Right common carotid artery plus branches (tissue), 1 donor: Measurements from ENCODE around the gene PLA2G4B.

- PRO-cap, result no peak
These were observed 11.1 kb downstream of the DLL4 start for GRCh38 chr15:40940065-40940786.

DNA sequence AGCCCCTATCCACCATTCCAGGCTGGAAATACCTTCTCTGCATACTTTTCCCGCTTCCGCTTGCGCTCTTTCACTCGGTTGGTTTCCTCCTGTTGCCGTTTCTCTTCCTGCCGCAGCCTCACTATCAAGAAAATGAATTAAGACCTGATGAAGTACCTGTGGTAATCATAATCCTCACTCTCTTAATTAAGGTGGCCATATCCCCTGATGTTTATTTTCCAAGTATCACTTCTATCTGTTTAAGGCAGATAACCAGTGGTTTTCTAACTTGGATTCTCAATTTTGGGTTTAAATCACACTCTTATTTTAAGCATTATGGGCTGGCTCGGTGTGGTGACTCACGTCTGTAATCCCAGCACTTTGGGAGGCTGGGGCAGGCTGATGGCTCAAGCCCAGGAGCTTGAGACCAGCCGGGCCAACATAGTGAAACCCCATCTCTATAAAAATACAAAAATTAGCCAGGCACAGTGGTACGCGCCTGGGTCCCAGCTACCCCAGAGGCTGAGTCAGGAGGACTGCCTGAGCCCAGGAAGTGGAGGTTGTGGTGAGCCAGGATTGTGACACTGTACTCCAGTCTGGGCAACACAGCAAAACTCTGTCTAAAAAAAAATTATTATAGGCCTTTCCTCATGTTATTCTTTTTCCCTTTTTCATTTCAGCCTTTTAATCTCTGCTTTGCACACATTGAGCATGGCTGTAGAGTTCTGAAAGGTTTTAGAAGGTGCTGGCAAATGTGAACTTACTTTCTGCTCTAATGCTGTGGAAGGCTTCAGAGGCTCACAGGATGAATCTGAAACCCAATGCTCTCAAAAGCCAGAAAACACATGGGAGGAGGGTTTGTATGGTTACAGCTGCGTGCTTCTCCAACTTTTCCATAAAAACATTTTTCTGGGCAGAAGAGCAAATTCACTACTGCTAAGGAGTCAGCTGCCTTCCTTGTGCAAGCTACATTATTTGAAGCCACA lies 32.3 kb downstream of the CHAC1 start:
- PRO-cap, result no peak

DNA sequence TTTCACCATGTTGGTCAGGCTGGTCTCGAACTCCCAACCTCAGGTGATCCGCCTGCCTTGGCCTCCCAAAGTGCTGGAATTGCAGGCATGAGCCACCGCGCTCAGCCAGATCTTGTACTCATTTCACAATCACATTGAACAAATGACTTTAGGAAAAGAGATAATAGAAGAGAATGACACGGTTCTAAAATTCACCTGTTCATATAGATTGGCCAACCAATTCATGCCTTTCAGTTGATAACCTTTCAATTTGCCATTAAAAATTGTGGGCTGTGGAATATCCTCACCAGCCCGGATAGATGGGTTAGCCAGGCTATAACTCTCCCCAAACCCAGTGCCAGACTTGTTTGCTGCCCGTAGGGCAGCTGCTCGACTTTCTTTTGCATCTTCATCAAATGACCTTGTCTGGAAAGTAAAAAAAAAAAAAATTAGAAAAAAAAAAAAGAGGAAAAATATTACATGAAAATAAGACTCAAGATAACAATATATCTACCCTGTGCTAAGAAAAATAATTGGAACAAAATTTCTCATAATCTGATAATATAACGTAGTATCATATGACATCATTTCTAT lies 44.3 kb downstream of the INO80 start:
- PRO-cap, result no peak

DNA sequence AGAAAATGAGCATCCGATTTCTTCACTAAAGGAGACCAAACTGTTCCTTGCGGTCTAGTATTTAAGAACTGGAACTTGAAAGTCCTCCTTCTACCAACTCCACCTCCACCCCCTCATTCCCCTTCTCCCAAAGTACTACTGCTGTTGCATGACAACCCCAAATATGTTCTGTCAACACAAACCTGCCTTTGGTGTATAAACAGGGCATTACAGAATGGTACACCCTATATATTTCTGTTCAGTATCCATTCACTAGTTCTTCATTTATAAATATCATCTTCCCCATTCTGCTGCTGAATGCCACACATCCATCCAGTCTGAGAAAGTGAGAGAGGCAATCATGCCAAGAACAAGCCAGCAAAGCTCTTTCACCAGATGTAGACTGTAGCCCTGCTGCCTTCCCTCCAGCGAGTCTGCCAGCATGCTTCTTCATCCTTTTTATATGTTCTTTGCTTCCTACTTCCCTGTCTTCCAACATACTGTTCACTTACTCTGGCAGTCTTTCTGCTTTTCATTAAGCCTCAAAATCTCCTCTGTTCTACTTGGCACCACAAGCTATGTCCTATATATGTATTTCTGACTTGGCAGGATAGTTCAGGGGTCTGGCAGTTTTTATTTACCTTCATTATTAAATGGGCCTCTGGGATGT lies 48.4 kb downstream of the CHP1 start:
- PRO-cap, result no peak

DNA sequence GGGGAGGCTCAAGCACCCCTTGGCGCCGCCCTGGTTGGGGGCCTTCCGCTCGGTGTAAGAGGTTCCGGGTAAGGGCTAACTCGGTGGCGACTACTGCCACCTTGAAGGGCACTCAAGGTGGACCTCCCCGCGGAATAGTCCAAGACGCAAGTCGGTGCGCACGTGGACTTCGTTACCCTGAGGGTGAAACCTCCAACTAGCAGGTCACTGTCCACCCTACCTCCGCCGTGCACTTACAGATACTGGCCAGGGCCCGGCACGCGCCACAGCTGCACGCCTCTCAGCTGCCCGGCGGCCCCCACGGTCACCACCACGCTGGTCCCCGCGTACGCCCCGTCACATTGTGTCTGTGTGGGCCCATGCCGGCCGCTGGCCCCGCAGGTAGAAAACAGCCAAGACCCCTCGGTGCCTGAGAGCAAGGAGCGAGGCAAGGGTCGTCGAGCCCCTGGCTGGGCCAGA lies 1.1 kb downstream of the LTK start:
- PRO-cap, result no peak

- PRO-cap, result no peak
These were observed 9.4 kb downstream of the RPAP1 start for GRCh38 chr15:41534528-41535122.

GRCh38 chr15:41536548-41537285 lies 7.3 kb downstream of the RPAP1 start:
- PRO-cap, result no peak

DNA sequence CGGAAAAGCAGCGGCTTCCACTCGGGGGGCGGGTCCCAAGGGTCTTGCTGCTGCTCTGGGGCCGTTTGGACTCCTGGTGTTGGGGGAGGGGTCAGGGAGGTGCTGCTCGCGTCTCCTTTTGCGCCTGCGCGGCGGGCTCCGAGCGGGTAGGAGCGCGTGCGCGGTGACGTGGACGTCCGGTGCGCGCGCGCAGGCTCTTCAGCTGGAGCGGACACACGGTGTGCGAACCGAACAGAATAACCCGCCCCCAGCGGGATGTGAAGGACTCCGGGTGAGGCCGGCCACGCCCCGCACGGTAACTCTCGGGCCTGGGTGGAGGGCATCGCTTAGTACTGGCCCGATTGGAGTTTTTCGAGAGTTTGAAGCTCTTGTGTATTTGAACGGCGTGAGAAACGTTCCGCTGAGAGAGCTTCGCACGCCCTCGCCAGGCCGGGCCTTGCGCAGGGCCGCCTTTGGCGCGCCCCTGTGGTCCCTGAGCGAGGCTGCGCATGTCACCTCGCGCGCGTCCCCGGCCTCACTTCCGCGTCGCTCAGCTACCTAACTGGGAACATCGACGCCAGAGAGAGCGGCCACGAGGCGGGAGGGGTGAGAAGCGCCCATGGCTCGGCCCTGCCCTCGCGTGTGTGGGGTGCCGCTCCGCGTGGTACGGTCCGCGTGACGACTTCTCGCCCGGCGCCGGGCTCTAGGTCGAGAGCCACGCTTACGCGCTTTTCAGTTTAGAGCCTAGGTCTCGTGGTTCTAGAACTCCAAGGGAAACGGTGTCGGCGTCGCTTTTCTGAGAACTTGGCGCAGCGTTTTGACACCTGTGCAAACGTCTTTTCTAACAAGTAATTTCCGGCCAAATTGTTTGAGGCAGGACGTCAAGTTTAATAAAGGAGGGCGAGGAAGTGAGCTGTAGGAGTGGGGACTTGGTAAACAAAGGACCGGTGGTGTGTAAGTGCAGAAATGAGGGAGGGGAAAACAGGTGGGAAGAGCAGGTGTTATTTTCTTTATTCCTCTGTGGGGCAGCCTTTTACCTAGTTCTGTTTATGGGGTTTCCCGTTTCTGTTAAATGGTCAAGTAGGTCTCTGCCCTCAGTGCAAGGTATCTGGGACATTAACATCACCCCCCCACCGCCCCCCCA lies 101.6 kb downstream of the TYRO3 start:
- PRO-cap, result bidirectional peak, plus-strand start at position 239 of the sequence, minus-strand start at position 81 of the sequence; bidirectional peak, plus-strand start at position 546 of the sequence, minus-strand start at position 522 of the sequence

GRCh38 chr15:41727185-41727625 lies 47.1 kb upstream of the MAPKBP1 start:
- PRO-cap, result no peak

GRCh38 chr15:41838288-41839094 lies at the start of gene PLA2G4B:
PLA2G4B (plus strand) TSS chr15:41838847.
- PRO-cap, result no peak

DNA sequence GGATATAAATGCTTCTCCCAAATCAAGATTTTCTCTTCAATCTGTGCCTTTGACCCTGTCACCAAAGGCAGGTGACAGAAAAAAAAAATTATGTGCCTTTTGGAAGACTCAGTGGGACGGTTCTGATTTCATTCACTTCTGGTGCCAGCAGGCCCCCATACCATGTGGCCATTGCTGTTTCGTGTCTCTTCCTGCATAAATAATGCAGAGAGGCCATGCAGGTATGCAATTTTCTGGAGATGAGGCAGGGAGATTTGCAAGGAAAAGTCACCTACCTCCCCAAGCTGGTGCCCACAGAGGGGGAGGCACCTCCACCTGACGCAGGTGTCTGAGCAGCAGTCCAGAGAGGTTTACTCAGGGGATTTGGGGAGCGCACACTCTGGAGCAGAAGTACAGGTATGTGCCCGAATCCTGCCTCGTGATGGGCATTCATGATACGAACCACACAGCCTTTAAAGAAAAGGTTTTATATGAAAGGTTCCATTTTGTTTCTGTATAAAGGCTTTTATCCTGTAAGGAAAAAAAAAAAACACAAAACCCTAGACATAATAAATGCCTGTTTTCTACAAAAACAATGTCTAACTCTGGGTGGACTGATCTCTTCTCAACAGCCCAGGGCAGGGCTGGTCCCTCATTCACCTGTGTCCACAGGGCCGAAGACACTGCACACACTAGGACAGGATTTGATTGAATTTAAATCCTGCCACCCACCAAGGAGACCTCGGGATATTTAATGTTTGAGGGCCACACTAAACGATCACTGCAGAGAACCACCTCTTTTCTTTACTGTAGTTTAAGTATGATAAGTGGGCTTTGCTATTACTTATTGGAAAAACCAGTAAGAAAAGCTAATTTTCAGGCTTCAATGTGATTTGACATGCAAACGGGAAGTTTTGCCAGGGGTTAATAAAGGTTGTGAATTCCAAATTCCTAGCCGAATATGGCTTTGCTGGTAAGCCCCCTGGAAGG lies 5.4 kb upstream of the SPTBN5 start:
- PRO-cap, result no peak

GRCh38 chr15:41971069-41971915 lies 1.1 kb downstream of the EHD4 start:
- PRO-cap, result unidirectional peak, plus-strand start at chr15:41971678

GRCh38 chr15:42084444-42085242 lies 9.7 kb downstream of the PLA2G4D start:
- PRO-cap, result no peak

DNA sequence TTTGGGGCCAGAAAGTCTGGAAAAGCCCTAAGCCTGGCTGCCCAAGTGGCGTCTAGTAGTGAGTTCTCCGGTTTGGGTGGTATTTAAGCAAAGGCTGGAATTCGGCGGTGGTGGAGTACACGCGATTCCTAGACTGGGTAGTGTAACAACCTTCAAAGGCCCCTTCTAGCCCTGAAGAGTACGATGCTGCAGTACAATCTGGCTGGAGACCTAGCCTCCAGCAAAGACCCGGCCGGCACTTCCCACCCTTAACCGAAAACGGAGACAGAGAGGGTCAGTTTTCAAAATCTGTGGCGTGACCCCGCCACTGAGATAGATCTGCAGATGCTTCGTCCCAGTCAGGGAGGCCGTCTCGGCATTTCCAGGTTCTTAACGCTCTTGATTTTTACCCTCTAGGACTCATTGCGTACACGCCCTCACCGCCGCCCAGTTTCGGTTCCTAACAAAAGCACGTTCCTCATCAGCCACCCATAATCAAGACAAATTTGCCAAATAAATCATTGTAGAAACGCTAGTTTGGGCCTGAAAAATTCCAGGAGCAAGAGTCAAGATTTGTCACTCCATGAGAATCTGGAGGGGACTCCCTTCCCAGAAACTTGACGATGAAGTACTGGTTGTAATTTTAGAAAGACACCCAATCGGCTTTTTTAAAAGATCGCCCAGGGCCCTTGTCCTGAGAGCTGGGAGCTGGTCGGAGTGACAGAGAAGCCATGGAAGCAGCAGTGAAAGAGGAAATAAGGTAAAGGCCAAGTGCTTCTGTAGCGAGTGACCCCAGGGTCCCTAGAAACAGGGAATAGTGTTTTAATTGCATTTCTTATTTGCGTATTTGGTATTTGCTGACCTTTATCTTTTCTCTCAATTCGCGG lies 772 bp upstream of the TMEM87A start:
- PRO-cap, result bidirectional peak, plus-strand start at position 429 of the sequence, minus-strand start at position 260 of the sequence

DNA sequence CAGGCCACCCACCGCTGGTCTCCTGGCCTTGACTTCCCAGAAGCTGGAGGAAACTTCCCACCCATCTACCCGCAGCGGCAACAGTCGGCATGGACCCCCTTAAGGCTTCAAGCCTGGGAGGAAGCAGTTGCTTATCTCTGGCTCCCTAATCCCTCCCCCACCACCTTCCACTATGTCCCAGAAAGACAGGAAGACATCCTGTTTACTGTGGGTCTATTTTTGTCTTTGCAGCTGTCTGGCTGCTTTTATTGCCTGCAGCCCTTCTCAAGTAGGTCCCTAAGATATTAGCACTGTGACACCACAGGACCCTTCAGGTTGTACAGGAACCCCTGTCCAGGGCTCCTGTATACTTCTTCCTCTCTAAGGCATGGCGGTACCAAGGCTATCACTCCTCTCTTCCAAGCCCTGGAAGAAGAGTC lies 27.0 kb downstream of the CAPN3 start:
- PRO-cap, result no peak

DNA sequence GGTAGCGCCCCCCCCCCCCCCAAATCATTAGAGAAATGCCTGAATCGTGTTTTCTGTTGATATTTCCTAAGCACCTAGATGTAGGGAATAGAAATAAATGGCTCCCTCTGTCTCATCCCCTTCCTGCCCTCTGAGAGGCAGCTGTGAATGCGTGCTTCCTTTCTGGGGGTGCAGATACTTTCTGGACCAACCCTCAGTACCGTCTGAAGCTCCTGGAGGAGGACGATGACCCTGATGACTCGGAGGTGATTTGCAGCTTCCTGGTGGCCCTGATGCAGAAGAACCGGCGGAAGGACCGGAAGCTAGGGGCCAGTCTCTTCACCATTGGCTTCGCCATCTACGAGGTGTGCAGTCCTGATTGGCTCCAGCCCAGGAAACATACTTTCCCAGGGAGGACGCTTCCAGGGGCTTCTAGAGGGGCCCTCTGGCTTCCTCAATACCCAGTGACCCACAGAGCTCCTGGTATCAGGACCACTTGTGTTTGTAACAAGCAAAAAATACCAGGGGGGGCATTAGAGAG lies 42.2 kb downstream of the CAPN3 start:
- PRO-cap, result no peak

GRCh38 chr15:42410700-42411063 lies 51.4 kb downstream of the CAPN3 start:
- PRO-cap, result no peak

GRCh38 chr15:42457920-42458434 lies 33.0 kb downstream of the ZNF106 start:
- PRO-cap, result bidirectional peak, plus-strand start at chr15:42458229, minus-strand start at chr15:42458007

DNA sequence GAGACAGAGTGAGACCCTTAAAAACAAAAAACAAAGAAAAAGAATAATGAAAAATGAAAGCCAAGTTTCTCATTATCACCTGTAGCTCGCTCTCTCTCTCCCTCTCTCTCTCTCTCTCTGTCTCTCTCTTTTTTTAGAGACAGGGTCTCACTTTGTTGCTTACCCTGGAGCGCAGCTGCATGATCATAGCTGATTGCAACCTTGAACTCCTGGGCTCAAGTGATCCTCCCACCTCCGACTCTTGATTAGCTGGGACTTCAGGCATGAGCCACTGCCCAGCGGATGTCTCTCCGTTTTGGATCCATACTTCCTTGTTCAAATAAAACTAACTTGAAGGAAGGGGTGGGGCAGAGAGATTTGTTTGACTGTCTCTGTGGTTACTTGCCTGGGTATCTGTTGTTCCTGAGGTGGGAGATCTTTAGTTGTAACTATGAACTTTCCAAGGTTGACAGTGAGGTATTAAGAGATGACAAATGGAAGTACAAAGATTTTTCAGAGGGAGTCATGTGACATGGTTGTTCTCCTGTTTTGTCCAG lies 46.9 kb downstream of the STARD9 start:
- PRO-cap, result no peak

DNA sequence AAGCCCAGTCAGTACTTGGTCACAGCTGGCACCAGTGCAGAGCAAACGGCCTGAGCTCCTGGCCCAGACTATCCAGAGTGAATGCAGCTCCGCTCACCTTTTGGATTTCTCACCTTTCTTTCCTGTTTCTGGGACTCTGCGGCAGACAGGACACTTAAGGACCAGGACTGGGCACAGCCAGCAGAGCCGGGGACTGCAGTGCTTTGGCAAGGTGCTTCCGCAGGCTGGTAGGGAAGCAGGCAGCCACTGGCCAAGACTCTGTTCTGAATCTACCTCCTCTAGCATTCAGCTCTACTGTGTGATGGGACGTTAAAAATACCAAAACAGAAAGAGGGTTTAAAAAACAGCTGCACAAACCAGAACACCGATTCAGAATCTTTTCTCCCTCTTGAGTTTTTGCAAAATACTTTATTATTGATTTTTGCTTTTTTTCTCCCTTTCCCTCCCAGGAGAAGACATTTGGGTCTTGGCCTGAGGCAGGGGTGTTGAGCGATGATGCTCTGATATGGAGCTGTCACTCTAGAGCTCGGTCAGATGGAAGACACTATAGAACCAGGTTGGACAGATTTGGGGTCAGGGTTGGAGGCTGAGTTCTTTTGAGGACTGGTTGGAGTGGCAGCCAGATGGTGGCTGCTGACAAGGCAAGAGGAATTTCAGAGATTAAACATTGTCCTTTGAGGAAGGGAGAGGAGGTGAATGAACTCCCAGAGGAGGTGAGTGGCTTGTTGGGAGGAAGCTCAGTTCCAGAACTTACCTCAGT lies 17.0 kb downstream of the CDAN1 start:
- PRO-cap, result no peak